Fibroblast of villous mesenchyme (primary cell): Measurements from ENCODE around the gene CHRM3.

- CAGE, long polyA plus RNA = no peak
Measured at GRCh38 chr1:236395771-236396266, 1.7 kb downstream of the EDARADD start.

DNA sequence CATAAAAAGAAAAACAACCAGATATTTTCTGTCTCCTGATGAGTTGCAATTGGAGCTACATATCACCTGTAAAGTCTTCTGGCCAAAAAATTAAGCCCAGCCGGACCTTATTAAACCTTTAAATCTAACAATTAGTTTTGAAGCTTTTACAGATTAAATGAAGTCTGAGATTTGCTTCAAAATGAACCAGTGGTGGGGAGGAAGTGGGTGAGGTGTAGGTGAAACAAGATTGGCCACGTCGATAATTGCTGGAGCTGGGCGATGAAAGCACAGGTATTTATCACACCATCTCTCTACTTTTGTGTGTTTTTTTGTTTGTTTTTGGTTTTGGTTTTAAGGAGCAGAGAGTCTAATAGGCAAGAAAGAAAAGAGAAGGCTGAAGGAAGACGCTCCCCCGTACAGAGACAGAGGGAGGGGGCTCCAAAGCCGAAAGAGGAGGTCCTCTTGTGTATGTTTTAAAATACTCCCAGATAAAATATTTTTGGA, 6.9 kb upstream of the LGALS8 start:
- CAGE, long polyA plus RNA = no peak

- CAGE, long polyA plus RNA = no peak
Measured at GRCh38 chr1:237011276-237011871, 7.1 kb upstream of the MT1HL1 start.

DNA sequence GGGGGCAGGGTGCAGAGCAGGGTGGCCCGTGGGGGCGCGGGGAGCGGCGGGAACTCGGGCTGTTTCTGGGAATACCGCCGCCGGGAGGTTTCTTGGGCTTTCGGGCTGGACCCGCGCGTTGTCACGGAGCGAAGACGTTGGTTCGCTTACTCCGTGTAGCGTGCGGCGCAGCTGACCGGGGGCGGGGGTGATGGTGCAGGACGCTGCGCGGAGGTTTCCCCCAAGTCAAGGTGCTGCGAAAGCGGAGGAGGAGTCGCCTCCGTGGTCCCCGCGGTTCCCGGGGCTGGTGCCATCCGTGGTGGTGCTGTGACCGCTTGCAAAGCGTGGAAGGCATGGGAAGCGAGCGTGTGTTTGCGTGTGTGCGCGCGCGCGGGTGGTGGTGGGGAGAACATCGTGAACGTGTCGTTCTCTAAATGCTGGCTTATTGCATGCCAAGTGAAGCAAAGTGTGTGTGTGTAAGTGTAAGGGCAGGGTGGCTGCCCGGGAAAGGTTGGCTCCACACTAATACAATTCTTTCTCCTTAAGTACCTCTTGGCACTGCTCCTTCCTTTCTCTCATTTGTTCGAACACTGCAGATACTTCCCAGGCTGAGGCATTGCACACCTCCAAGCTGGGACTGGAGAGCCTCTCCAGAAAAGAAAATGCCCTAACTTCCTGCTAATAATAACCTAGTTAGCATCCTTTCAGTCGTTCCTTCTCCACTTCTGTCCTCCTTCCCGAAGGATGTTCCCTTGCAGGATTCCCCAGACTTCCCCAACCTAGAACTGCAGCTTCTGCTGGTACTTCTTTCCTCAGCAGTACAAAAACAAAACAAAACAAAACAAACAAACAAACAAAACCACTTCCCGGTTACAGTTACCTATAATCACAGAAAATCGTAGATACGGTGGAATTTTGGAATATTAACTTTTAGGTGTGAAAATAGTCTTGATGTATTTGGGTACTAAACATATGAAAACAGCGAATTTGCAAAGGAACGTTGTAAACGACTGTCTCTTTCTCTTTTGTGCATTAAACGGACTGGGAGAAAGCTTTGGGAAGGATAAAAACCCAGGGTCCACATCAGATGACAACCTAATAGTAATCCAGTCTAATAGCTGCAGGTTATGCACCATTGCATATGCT, 1.3 kb downstream of the RYR2 start:
- CAGE, long polyA plus RNA = no peak

DNA sequence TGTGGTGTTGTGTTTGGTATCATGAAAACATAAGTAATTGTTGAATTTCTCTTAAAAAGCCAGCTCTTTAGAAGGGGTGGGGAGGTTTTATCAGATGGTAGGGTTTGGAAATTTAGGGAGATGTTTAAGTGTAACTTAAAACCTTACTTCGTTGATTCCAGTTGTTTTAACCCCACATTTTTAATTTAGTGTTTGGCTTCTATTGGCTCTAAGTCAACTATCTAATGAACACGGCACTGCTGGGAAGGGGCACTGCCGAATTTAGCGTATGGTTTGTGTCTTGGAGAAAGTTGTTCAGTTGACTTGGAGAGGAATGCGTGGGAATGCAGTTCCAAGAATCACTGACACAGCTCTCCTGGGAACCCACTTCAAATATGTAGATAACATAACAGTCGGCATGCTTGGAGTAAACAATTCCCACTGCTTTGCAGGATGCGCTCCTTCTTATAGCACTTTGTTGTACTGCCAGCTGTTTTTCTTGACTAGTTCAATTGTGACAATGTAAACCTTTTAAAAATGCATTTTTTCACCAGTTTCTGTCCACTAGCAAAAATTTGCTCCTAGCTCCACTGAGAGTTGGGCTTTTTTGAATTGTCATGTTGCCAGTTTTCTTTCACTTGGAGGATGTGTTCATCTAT, 104.2 kb downstream of the RYR2 start:
- CAGE, long polyA plus RNA = no peak

- CAGE, long polyA plus RNA = no peak
Measured at GRCh38 chr1:237726730-237727371, 163.9 kb downstream of the ZP4 start.

GRCh38 chr1:237784617-237785067, 106.1 kb downstream of the ZP4 start:
- CAGE, long polyA plus RNA = no peak

- CAGE, long polyA plus RNA = no peak
Measured at GRCh38 chr1:238354528-238354945, 463.8 kb upstream of the ZP4 start.

DNA sequence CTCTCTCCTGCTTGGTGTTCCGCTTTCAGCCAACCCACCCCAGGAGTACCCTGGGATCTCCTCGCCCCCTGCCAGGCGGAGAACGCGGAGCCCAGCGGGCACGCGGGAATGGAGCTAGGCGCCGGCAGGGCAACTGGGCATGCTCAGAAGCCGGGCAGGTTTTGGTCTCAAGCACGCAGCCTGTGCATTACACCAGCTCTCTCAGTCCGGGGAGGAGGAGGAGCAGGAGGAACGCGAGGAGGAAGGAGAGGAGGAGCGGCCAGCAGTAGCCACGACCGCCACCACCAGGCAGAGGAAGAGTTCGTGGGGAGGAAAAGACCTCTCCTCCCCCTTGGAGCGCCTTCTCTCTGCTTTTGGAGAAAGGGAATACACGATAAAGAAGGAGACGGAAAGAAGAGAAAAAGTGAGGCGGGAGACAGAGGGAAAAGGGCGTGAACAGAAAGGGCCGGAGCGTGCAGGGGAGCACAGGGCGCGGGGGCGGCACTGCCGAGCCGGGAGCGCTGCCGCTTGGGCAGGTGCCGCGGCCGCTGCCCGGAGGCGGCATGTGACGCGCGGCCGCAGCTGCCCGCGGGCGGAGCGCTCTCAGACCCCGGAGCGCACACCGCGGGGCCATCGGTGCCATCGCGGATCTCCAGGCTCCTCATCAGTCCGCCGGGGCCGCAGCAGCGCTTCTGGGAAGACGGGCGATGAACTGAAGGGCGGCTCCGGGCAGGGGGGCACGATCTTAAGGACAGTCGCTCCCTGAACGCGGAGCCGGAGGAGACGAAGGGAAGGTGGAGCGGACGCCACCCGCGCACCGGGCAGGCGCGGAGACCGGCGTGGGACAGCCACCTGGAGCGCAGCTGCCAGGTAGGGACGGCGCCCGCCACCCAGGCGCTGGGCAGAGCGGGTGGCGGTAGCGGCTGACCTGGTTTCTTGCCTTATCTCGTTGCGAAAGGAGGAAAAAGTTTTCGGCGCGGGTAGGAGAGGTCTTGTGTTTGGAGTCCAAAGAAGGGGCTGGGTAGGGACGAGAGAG, at the start of gene CHRM3:
Gene CHRM3 (plus strand): TSS at position 190 of the 1,015 bp plus-strand sequence.
- CAGE, long polyA plus RNA = no peak

DNA sequence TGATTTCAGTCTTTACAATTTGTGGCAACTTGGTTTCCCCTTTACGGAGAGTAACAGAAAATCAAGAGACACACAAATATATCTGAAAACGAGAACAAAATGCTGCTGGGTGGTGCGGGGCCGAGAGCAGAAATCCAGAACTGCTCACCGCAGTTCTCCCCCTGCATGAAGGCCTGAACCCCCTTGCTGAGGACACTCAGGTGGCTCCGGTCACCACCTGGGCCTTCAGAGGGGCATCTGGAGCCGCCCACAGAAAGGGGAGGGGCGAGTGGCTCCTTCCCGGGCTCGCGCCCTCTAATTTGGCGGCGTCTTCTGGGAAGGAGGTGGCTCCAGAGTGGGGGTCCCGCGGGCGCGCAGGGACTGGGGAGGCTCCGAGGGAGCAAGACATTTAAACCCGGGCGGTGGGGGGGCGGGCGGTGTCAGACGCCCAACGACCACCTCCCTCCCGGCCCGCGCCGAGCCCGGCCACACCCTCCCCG, 94.4 kb upstream of the FMN2 start:
- CAGE, long polyA plus RNA = no peak

DNA sequence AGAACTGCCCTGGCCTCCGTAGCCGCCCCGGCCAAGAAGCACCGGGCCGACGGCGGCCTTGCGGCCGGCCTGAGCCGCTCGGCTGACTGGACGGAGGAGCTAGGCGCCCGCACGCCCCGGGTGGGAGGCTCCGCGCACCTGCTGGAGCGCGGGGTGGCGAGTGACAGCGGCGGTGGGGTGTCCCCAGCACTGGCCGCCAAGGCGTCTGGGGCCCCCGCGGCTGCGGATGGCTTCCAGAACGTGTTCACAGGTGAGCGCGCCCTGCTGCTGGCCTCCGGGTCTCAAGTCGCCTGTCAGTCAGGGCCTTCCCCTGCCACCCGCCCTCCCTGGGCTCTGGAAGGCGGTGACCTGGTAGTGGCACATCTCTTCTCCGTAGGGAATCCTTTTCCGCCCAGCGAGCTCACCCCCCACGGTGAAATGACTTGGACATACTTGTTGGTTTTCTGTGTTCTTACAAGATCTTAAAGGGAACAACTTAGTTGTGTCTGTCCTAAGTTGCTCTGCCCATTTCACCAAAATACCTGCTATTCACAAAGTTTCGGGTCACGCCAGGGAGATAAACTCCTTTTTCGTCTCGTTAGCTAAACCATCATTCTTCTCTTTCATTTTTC, 1.9 kb downstream of the FMN2 start:
- CAGE, long polyA plus RNA = no peak

- CAGE, long polyA plus RNA = no peak
Measured at GRCh38 chr1:240406128-240406739, 205.7 kb downstream of the GREM2 start.

- CAGE, long polyA plus RNA = no peak
Measured at GRCh38 chr1:240603012-240603252, 9.0 kb downstream of the GREM2 start.

GRCh38 chr1:240619755-240620289, 7.9 kb upstream of the GREM2 start:
- CAGE, long polyA plus RNA = no peak

GRCh38 chr1:241531122-241531683, 975 bp upstream of the KMO start:
- CAGE, long polyA plus RNA = no peak

- CAGE, long polyA plus RNA = no peak
Measured at GRCh38 chr1:241533274-241534248, 1.4 kb downstream of the KMO start.

DNA sequence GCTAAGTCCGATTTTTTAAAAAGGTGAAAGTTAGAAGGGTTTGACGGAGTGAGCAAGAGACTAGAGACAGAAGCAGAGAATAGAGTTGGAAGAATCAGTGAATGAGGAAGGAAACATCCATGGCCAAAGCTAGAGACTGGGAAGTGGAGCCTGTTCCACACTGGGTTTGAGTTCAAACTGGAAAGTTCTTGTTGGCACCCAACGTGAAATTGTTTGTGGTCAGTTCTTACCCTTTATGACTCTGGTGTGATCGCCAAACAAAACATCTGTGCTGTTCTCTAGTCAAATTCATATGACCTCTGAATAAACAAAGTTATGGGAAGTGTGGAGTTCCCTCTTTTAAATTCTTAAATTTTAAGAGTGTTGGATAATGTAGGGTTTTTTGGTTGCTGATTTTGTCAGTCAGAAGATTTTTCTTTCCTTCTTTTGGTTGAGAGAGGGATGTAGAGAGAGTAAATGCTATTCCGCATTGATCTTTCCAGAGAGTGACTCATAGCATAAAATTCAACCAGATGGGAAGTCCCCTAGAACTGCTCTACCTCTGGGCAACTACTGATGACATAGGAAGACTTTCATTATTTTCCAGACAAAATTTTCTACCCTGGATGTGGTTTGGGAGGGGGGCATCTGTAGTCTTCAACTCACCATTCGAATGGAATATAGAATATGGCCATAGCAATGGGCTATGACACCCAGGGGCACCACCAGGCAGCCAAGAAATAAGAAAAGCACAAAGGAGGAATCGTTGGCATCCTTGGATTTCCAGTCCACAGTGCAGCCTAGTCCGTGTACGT, 36.4 kb downstream of the CHML start:
- CAGE, long polyA plus RNA = no peak

DNA sequence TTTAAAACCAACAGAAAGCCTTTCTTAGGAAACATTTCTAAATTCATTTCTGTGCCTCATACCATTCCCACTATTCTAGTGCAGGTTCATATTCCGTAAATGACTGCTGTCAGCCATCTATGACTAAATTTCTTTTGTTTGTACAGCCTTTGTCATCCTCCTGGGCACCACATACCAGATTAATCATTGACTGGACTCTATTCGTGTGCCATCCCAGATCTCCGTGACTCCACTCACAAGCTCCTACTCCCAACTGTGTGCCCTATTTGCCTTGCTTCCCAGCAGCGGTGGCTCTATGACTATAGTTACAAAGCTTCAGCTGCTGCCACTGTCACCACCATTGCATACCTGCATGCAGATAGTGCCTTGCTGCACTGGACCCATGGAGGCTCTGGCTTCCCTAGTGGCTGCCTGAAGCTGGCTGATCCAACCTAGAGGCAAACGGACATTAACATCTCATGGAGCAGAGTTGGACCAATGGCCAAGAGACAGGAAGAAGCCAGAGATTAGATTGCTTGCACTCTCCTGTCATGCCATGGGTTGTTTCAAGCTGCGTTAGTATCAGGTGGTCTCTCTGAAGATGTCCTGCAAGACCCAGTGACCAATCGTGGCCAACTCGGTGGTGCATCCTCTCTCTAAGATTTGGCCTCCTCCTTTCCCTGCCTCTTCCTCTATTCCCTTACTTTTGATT, 24.5 kb downstream of the CHML start:
- CAGE, long polyA plus RNA = no peak

GRCh38 chr1:241634957-241635879, 5.0 kb downstream of the CHML start:
- CAGE, long polyA plus RNA = no peak

DNA sequence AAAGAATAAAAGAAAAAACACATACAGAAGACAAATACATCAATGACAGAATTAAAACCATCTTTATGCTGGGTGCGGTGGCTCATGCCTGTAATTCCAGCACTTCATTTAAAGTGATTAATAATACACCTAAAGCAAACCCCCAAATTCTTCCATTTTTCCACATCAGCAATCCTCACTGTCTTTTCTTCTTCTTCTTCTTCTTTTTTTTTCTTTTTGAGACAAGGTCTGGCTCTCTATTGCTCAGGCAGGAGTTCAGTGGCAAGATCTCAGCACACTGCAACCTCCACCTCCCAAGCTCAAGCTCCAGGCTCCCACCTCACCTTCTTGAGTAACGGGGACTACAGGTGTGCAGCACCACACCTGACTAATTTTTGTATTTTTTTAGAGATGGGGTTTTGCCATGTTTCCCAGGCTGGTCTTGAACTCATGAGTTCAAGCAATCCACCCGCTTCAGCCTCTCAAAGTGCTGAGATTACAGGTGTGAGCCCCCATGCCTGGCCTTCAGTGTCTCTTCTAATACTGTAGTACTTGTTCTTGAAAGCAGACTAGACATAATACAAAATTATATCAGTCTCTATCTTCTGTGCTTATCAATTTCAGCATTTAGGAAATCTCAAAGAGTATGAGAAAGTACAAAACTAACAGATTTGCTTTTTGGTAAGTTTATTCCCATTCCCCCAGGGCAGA, 23.2 kb downstream of the CEP170 start:
- CAGE, long polyA plus RNA = no peak